HTR-8/SVneo (cell line): ENCODE data around the genes KRT7, KRT75 and KRT76.

DNA sequence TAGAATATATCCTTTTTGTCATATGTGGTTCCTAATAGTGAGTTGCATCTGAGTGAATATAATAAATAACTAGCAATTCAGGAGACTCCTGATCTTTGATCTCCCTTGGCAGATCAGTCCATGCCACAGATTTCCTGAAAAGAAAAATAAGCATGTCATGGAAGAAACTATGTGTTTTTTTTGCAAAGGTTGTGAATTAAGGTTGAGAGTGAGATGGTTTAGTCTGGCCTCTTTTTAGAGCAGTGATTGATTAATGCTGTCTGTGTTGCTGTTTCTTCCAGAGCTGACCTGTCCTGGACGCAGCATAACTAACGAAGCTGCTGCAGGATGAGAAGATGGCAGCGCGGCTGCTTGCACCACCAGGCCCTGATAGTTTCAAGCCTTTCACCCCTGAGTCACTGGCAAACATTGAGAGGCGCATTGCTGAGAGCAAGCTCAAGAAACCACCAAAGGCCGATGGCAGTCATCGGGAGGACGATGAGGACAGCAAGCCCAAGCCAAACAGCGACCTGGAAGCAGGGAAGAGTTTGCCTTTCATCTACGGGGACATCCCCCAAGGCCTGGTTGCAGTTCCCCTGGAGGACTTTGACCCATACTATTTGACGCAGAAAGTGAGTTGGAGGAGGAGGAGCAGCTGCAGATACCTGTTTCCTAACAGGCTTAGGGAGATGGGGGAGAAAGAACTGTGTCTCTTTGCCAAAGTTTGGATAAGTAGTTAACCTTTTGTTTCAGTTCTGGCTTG lies 71.6 kb downstream of the SCN8A start:
- RRBS: no CpG with 5 or more reads among the region's 11 CpGs

- RRBS: 93% methylated on average over 4 of the region's 11 CpGs
Measured at GRCh38 chr12:51820037-51820303, 5.2 kb upstream of the TMDD1 start.

GRCh38 chr12:51870031-51870592 lies 17.8 kb upstream of the ANKRD33 start:
- RRBS: no CpG with 5 or more reads among the region's 5 CpGs

DNA sequence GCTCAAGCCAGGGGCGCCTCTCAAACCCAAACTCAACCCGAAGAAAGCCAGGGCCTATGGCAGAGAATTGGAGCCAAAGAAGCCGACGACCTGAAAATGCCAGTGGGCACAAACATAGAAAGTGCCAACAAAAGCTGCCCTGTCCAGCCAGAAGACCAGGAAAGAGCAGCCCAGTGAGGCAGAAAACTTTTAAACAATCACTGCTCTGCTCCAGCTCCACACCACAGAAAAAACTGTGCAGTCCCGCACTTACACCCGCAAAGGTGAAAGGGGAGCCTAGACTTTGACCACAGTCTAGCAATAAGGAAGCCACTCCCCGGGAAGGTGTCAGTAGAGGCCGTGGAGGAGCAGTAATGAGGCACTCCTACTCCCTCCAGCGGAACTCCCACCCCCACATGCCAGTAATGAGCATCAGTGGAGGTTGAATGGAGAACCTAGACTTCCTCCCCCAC lies 6.0 kb upstream of the ACVRL1 start:
- RRBS: no CpG with 5 or more reads among the region's 9 CpGs

GRCh38 chr12:51952229-51953220 lies 1.0 kb downstream of the ACVR1B start:
- RRBS: 12% methylated on average over 2 of the region's 27 CpGs

DNA sequence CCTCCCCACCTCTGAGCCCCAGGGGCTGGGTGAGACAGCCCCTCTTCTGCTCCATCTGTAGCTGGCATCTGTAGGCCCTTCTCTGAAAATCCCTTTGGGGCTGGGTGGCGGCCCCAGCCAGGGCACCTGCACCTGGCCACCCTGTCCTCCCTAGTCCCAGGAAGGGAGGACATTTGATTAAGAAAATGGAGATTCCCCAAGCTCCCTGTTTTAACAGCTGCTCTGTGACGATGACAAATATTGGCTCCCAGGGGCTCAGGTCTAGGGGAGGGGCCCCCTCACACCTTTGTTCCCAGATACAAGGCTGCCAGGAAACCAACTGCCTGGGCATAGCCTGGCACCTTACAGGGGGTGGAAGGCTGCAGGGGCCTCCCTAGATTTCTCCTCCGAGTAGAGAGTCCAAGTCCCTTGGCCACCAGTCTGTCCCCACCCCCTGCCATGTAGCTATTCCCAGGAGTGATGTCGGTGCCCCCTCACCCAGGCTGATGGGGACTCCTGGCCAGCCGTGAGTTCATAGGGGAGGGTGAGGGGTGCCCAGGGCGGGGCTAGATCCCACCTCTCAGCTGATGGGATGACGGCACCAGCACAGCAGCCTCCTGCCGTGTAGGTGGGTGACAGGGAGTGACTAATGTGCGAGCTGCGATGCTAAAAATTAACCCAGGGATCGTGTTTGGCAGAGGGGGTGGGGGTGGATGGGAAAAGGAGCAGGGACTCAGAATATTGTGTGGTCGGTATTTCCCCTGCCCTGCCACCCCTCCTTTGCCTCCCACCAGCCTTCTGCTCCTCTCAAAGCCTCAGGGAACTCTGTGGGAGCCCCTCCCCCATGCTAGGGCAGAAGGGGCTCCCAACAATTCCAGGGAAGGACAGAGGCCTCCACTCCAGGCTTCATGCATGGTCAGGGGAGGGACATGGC lies 12.2 kb downstream of the TAMALIN start:
- RRBS: no CpG with 5 or more reads among the region's 12 CpGs

DNA sequence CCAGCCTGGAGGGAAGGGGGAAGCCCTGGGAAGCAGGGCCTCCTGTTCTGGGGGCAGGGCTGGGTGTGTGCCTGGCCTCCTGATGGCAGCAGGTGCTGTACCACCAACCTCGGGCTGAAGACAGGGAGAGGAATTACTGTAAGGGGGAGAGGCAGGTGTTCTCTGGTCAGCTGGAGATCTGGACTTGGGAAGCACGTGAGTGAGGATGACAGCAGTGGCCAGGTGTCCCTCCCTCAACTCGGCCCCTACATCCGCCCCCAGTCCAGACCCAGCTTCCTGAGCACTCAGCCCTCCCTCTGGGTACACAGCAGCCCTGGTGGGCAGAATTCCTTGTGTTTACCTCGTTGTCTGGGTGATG lies 8.2 kb upstream of the NR4A1 start:
- RRBS: no CpG with 5 or more reads among the region's 5 CpGs

DNA sequence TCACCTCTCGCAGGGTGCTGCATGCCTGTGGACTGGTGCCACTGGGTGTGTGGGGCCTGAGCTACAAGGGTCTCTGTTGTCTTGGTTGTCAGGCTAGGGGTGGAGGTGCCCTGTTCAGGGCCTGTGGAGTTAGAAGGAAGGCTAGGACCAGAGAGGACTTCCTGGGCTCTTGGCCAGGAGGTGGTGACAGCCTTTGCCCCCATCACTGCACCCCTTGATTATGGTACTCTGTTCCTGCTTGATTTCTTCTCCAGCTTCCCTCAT lies 1.5 kb downstream of the NR4A1 start:
- RRBS: no CpG with 5 or more reads among the region's 1 CpG

- RRBS: no CpG with 5 or more reads among the region's 40 CpGs
Measured at GRCh38 chr12:52069272-52069927, 378 bp upstream of the ATG101 start.

GRCh38 chr12:52146649-52148049 lies 44.7 kb downstream of the KRT80 start:
- RRBS: 25% methylated on average over 9 of the region's 33 CpGs

DNA sequence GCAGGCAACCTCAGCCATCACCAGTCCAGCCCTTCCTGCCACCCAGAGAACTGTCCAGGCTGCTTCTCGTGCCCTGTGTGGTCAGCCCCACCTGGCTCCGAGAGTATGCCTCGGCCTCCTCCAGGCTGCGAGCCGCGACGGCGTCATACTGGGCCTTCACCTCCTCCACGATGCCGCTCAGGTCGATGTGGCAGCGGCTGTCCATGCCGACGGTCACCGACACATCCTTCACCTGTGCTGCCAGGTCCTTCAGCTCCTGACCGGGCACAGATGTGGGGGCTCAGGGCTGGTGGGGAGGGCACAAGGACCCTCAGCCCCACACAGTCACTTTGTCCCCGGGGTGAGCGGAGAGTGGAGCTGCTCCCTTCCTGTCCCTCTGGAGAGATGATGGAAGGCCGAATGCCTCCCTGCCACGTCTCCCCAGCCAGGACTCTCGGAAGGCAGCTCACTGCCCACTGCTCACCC lies 18.3 kb downstream of the KRT80 start:
- RRBS: 93% methylated on average over 2 of the region's 21 CpGs

DNA sequence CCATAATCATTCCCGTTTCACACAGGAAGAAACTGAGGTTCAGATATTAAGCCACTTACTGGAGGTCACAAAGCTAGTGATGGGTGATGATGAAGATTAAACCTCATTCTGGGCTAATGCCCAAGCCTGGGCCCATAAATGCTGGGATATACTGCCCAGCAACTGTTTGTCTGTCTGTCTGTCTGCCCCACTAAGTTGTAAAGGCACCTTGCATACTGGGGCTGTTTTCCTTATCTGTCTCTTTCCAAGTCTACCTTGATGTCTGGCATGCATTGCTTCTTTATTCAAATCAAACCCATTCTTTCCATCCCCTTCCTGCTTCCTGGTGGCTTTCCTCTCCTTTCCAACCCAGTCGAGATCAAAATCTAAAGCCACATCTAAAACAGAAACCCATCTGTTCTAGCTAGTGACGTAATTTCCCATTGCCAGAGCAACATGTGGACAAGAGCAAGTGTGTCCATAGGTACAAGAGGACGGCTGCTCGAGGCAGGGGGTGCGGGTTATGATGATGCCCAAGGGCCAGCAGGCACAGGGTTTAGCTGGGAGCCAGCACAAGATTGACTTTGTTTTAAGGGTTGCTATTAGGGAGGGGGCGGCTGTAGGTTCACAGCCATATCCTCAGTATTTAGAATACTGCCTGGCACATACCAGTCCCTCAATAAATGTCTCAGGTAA lies 7.1 kb downstream of the KRT80 start:
- RRBS: no CpG with 5 or more reads among the region's 7 CpGs

DNA sequence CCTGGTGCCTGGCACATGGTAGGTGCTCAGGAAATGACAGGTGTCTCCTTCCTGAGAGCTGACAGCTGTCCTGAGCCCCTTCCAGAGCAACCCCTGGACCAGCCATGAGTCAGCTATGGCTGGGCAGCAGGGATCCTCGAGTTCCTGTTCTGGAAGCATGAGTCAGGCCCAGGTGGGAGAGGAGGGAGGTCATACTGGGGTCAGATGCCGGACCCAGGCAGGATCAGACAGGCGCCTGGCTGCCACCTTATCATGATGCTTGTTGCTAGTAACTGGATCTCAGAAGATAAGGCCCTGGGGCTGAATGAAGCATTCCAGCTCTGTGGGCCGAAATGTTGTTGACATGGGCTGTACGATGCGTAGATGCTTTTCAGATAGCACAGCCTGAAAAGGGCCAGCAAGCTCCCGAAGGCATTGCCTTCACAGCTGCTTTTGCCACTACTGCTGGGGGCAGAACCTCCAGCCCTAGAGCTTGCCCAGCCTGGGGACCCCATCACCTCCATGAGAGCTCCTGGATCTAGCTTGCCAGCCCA lies 17.4 kb upstream of the KRT7 start:
- RRBS: no CpG with 5 or more reads among the region's 7 CpGs

GRCh38 chr12:52233002-52233320 lies at the start of gene KRT7:
TSS of gene KRT7 (plus strand) at chr12:52233243.
- RRBS: 97% methylated on average over 5 of the region's 30 CpGs

DNA sequence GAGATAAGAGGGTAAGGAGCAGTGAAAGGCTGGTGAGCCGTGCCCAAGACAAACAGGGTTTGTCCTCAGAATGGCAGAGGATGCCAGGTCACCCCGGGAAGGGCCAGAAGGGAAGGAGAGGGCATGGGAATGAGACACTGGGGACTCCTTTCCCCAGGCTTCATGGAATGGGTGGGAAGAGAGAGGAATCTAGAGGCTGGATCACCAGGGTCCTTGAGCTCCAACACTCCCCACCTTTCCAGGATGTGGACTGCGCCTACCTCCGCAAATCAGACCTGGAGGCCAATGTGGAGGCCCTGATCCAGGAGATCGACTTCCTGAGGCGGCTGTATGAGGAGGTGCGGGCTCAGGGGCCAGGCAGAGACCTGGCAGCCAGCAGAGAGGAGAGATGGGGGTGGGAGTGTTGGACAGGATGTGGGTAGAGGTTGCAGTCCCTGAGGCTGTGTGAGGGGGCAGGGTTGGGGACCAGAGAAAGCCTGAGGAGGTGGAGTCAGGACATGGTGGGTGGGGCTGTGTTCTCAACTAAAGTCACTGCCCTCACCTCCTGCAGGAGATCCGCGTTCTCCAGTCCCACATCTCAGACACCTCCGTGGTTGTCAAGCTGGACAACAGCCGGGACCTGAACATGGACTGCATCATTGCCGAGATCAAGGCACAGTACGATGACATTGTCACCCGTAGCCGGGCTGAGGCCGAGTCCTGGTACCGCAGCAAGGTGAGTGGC lies 13.5 kb upstream of the KRT81 start:
- RRBS: no CpG with 5 or more reads among the region's 17 CpGs

GRCh38 chr12:52308939-52309215 lies 12.3 kb downstream of the KRT83 start:
- RRBS: 78% methylated on average over 4 of the region's 8 CpGs

DNA sequence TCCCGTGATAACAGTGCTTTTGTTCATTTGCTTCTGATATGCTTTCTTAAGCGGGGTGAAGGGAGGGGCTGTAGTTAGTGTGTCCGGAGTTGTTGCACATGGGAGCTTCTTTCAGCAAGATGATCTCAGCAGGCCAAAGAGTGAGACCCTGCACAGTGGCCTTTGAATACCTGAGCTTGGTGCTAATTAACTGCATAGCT lies 17.9 kb downstream of the KRT85 start:
- RRBS: no CpG with 5 or more reads among the region's 3 CpGs

GRCh38 chr12:52434154-52434565 lies at the start of gene KRT75:
TSS of gene KRT75 (minus strand) at chr12:52434371.
- RRBS: 100% methylated on average over 3 of the region's 15 CpGs

DNA sequence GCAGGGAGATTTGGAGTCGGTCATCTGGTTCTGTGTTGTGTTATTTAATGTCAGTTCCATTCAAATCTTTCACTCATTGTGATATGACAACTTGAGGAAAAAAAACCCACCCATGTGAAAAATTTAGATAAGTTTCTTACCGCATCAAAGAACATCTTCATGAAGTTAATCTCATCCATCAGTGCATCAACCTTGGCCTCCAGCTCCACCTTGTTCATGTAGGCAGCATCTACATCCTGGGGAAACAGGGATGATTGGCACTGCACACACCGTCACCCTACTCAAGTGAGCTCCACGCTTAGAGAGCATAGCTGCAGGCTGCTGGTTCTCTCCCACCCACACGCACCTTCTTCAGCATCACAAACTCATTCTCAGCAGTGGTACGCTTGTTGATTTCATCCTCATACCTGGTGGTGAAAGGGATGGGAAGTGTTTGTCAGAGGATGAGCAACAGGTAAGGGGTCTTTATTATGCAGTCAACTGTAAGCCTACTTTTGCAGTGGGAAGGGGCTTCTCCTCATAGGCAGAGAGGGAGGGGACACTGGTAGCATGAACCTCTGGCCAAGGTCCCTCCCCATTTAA lies 2.3 kb downstream of the KRT5 start:
- RRBS: no CpG with 5 or more reads among the region's 6 CpGs

DNA sequence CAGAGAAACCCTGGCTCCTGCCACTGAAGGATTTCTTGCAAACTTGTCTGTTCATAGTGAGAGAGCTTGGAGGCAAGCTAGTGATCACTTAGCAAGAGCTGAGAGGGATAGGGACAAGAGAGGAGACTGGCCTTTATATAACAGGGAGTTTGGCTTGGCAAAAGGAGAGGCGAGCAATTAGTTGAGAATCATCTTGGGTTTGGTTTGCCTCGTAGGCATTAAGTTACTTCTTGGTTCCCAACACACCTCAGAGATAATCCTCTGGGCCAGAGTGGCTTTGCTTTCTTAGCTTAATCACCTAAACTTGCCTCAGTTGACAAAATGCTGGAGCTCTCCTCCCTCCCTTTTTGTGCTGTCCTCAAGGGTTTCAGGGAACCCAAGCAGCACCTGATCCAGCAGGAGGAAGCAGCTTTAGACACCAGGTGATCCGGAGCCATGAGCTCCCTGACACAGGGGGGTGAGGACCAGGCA lies at the start of gene KRT76:
TSS of gene KRT76 (minus strand) at position 109 of the 471 bp plus-strand sequence.
- RRBS: no CpG with 5 or more reads among the region's 3 CpGs